A673 (cell line): ENCODE results near the genes PCGF3 and DGKQ.

DNA sequence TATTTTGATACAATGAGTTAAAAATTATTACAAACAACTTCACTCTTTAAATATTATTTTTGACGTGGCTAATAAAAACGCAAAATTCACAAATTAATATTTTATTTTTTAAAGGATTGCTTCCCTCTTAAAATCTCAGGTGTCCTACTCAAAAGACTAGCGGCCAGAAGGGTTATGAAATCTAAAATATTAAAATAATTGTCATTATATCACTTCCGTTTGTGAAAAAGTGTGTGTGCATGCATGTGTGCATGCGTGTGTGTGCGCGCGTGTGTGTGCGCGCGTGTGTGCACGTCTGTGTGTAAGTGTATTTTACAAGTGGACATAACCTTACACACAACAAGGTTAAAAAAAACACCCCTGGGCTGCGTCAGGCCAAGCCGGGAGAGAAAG, 390 bp upstream of the ZNF595 start:
- PRO-cap, result no peak

DNA sequence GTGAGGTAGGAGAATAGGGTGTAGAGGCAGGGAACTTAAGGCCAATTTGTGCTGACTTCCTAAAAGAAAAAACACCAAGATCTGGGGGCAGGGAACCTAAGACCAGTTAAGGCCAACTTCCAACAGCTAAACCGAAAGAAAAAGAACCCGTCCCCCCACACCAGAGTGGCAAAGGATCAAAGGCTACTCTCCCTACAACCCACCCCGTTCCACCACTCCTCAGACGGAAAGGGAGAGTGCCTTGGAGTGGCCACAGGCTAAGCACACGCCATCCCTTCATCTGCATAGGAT, 3.7 kb upstream of the ZNF718 start:
- PRO-cap, result no peak

DNA sequence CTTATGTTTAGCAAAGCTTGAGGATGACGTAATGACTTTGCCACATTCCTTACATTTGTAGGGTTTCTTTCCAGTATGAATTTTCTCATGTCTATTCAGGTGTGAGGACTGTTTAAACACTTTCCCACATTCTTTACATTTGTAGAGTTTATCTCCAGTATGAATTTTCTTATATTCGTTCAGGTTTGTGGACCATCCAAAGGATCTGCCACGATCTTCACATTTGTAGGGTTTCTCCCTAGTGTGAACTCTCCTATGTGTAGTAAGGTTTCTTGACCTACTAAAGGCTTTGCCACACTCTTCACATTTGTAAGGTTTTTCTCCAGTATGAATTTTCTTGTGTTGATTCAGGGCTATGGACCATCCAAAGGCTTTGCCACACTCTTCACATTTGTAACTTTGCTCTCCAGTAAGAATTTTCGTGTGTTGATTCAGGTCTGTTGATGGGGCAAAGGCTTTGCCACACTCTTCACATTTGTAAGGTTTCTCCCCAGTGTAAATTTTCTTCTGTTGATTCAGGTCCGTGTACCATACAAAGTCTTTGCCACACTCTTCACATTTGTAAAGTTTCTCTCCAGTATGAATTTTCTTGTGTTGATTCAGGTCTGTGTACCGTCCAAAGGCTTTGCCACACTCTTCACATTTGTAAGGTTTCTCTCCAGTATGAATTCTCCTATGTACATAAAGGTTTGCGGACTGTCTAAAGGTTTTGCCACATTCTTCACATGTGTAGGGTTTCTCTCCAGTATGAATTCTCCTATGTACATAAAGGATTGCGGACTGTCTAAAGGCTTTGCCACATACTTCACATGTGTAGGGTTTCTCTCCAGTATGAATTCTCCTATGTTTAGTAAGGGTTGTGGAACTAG, 56.7 kb downstream of the ZNF721 start:
- PRO-cap, result no peak

DNA sequence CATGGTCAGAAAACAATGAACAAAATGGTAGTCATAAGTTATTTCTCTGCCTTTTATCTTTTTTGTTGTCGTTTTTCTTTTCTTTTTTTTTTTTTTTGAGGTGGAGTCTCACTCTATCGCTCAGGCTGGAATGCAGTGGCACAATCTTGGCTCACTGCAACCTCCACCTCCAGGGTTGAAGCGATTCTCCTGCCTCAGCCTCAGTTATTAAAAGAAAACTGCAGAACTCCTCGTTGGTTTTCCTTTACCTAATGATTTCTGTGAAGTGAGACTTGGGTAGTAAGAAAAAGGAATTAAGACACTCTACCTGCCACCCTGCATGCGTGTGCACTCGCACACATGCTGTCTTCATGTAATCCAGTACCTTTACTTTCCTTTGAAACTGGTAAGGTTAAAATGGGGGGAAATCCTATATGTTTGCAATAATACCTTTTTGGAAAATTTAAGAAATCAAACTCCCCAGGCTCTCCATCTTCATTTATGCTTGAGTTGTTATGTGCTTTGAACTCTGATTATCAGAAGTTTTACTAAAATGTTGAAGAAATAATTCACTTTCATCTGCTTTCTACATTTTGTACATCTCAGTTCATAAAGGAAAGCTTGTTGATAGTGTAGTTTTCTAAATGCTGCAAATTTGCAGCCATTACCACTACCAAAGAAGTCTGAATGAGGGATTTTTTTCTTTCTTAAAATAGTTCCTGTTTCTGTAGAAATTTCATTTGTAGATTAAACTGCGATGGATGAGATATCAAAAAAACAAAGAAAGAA, 32.9 kb downstream of the ZNF721 start:
- PRO-cap, result no peak

GRCh38 chr4:574763-575769, 1.0 kb downstream of the TMEM271 start:
- PRO-cap, result bidirectional peak, plus-strand start at chr4:575378, minus-strand start at chr4:575299

- PRO-cap, result no peak
Observed at GRCh38 chr4:694334-694996, 5.5 kb upstream of the SLC49A3 start.

DNA sequence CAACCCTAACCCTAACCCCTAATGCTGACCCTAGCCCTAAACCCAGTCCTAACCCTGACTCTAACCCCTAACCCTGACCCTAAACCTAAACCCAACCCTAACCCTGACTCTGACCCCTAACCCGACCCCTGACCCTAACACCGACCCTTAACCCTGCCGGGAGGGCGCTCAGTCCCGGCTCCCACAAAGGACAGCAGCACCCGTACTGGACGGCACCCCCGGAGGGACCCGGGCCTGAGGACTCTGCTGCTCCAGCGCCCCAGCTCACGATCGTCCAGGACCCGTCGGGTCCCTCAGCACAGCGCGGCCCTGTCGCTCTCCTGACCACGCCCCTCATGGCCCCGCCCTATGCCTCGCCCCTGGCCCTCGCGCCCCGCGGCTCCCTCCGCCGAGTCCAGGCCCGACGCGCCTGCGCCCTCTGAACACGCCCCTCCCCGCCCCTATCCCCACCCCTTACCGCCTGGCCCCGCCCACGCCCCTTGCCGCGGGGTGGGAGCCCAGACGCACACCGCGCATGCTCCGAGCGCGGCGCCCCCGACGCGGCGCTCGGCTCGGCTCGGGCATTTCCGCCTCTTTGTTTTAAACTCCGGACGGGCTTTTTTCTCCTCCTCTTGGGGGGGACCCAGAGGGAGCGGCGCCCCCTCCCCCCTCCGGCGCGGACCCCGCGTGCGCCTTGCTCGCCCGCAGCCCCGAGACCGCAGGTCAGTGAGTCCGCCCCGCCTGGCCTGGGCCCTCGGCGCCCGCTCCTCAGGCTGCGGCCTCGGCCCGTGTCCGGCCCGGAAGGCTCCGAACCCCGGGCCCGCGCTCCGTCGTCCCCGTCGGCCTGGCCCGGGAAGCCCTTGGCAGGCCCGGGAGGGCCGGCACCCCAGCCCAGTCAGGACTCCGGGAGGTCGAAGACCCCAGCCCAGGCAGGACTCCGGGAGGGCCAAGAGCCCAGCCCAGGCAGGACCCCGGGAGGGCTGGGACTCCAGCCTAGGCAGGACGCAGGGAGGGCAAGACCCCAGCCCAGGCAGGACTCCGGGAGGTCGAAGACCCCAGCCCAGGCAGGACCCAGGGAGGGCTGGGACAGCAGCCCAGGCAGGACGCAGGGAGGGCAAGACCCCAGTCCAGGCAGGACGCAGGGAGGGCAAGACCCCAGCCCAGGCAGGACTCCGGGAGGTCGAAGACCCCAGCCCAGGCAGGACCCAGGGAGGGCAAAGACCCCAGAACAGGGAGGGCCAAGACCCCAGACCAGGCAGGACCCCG, at the start of gene PCGF3:
Gene PCGF3, plus strand, starts transcription at position 563 of the 1,245 bp plus-strand sequence.
- PRO-cap, result bidirectional peak, plus-strand start at position 564 of the sequence, minus-strand start at position 295 of the sequence

- PRO-cap, result no peak
Observed at GRCh38 chr4:750889-751403, 45.3 kb downstream of the PCGF3 start.

DNA sequence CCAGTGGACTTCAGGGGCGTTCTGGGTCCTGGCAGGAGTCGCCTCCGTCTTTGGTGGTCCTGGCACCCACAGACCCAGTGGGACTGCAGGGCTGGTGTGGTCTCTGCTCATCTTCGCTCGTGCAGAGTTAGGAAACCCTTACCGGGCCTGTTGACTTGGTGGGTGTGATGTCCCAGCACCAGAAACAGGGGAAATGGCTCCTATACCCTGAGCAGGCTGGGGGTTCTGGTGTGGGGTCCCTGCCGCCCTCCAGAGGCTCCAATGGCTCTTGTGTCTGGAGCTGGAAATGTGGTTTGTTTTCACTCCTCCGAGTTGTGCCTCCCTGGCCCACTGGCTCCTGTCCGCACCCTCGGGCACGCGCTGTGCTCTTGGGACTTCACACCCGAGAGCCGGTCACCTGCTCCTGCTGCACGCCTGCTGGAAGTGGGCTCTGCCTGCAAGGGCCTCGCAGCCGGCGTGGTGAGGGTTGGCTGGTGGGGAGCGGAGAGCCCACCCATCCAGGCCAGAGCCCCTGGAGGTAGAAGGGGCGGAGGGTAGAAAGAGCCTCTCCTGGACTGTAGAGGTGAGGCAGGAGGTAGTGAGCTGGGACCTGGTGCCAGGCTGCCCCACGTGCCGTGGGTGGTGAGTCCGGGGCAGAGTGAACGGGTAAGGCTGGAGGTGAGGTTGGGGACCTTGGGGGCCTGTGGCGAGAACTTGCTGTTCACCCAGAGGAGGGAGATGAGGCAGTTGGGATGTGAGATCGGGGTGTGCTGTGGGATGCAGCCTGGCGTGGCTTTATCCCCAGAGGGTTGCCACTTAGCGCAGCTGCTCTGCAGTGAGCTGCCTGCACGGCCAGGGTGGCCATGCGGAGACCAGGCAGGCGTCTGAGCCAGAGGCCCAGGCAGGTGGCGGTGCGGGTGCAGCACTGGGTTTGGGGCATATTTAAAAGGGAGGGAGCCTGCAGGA, 48.6 kb downstream of the PCGF3 start:
- PRO-cap, result no peak

DNA sequence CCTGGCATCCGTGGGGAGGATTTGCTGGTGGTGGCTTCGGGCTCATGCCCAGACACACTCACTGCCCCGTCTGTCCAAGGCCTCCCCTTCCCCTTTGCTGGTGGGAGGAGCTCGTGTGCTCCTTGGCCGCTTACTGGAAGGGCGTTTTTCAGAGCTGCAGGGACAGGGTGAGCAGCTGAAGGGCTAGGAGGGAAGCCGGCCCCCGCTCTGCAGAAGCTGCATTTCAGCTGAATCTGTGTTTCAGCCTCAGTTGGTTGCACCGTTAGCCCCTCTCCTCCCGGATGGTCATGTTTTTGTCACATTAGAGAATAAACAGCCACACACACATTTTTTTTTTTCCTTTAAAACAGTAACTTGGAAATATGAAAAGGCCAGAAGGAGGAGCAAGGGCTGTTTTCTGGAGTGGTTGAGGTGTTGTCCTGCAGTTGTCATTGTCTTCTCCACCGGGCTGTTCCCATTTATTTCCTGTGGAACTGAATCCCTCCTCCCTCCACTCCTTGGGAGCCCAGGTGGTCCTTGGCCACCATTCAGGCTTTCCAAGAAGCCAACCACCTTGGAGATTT, 58.9 kb downstream of the CPLX1 start:
- PRO-cap, result no peak

- PRO-cap, result no peak
Observed at GRCh38 chr4:775149-776448, 50.3 kb downstream of the CPLX1 start.

GRCh38 chr4:925988-926237, 6.2 kb downstream of the GAK start:
- PRO-cap, result no peak

GRCh38 chr4:926303-926580, 5.9 kb downstream of the GAK start:
- PRO-cap, result no peak

GRCh38 chr4:958272-958810, 15.0 kb downstream of the DGKQ start:
- PRO-cap, result no peak

- PRO-cap, result no peak
Observed at GRCh38 chr4:968853-969261, 4.5 kb downstream of the DGKQ start.

DNA sequence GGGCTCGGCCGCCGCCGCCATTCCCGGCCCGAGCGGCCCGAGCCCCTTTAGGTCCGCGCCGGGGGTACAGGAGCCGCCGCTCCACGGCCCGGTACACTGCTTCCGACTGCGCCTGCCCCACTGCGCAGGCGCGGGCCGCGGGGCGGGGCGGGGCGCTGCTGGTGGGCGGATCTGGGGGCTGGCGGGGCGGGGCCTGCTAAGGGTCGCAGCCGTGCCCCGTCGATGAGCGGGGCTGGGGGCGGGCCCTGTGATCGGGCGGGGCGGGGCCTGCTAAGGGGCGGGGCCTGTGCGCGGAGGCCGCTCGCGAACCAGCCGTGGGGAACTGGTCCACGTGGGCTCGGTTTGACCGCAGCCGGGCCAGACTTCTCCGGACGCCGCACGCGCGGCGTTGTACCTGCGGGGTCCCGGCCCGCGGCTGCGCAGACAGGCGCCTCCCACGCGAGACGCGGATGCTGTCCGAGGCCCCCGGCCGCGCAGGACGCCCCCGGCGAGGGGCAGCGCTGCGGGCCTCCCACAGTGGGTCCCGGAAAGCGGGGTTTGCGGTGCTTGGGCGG, at the start of gene DGKQ:
Gene DGKQ, minus strand, starts transcription at position 108 of the 554 bp plus-strand sequence.
- PRO-cap, result bidirectional peak, plus-strand start at position 322 of the sequence, minus-strand start at position 81 of the sequence

GRCh38 chr4:991645-992411, 1.4 kb downstream of the SLC26A1 start:
- PRO-cap, result no peak

GRCh38 chr4:1053271-1053629, 41.8 kb downstream of the FGFRL1 start:
- PRO-cap, result no peak

DNA sequence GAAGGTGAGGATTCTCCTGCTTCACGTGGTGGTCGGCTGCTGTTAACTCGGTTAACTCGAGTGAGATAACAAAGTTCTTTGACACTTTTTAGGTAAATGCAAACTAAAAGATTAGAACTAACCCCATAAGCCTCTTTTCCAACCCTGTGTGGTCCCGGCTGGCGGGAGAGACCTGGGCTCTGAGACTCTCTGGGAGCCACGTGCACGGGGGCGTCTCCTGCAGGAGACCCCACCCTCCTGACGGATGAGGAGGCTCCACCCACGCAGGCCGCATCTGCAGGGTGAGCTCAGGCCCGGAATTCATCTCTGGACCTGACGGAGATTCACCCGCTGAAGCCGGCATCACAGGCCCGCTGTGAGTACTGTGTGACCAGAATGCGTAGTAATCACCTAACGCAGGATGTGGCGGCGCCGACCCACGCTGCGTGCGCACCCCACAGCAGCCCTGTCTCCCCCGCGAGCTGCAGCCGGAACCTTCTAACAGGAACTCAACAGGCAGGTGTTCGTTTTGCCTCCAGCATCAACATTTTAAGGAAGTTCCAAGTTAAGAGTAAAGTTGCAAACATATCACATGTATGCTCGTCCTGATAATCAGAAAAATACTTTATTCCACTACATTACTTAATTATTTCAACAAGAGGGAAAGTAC, 44.4 kb downstream of the FGFRL1 start:
- PRO-cap, result no peak

GRCh38 chr4:1204877-1205368, 32.5 kb upstream of the SPON2 start:
- PRO-cap, result no peak